Cytotoxic T cell (primary cell): ENCODE measurements around the genes CGAS and COL12A1.

DNA sequence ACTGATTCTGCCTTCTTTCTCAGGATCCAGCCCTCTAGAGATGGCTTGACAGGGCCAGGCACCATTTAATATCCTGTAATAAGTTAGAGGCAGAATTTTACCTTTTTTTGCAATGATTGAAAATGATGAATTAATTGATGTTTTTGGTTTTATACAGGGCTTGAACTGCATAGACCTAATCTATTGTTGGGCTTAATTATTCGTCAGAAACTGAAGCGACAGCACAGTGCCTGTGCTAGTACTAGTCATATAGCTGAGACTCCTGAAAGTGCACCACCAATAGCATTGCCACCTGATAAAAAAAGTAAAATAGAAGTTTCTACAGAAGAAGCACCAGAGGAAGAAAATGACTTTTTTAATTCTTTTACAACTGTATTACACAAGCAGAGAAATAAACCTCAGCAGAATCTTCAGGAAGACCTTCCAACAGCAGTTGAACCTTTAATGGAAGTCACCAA, 75.9 kb downstream of the PHF3 start:
- PRO-cap, 2 experiments: no peak in any of the 2 experiments

DNA sequence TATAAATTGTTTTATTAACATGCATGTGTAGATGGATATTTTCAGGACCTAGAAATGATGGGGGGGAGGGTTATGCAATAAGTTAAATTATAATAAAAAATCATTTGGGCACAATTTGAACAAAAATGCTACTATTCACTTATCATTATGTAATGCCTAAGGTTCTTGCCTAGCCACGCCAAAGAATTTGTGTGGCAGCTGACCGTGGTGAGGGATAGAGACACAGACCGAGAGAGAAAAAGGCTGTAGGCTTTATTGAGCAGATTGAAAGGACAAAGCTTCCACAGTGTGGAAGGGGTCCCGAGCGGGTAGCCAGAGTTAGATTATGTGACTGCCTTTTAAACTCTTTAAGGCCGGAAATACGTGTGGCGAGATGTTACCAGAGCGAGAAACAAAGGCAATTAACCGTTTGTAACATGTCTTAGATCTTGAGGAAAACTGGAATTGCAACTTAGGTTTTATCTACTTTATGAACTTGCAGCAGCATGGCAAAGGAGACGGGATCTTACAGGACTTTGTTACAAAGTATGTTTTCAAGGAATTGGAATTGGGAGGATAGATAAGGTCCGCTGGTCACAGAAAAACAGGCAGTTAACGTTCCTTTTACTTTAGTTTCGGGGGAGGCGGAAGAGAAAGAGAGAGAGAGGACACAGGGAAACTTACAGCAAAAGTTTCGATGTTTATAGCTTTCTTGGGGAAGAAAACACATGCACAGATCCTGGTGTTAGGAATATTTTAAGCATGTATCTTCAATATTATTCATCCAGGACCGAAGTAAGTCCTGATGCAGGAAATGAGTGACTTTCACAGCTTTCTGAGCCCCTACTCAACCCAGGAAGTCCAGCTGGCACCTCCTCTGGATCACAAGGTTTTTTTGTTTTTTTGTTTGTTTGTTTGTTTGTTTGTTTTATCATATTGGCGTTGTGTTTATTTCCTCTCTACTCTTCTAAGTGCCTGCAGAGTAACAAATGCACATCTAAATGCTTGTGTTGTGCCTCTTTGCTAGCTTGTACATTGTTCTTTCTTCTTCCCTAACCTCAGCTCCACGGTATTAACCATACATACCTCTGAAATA, 594.7 kb upstream of the ADGRB3 start:
- PRO-cap, 2 experiments: no peak in any of the 2 experiments

DNA sequence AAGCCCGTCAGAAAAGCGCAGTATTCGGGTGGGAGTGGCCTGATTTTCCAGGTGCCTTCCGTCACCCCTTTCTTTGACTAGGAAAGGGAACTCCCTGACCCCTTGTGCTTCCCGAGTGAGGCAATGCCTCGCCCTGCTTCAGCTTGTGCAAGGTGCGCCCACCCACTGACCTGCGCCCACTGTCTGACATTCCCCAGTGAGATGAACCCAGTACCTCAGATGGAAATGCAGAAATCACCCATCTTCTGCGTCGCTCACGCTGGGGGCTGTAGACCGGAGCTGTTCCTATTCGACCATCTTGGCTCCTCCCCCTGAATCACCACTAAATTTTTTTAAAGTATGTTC, 351.6 kb downstream of the LMBRD1 start:
- PRO-cap, 2 experiments: peak in 1 of 2 experiments; most common minus-strand start position 292 of the sequence (in 1)

- PRO-cap, 2 experiments: no peak in any of the 2 experiments
These were observed 27.7 kb downstream of the LMBRD1 start for GRCh38 chr6:69769126-69769545.

GRCh38 chr6:69813431-69814075, 16.7 kb upstream of the LMBRD1 start:
- PRO-cap, 2 experiments: no peak in any of the 2 experiments

- PRO-cap, 2 experiments: no peak in any of the 2 experiments
These were observed 29.2 kb upstream of the LMBRD1 start for GRCh38 chr6:69825904-69826419.

DNA sequence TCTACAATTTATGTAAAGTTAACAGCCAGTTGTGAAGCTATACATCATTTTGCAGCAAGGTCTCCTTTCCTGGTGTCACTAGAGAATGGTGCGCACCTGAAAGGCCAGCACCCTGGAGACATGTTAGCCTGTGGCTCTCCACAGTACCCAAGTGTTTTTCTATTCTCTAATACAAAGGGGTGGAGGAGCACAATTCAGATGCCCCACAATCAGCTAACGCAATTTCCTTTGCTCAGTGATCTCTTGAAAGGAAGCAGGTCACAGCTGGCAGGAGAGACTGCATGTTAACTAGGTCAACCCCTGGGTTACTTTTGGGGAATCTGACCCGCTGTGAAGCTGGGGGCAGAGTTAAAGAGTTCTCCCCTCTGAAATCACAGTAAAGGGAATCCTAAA, 92.5 kb downstream of the B3GAT2 start:
- PRO-cap, 2 experiments: no peak in any of the 2 experiments

DNA sequence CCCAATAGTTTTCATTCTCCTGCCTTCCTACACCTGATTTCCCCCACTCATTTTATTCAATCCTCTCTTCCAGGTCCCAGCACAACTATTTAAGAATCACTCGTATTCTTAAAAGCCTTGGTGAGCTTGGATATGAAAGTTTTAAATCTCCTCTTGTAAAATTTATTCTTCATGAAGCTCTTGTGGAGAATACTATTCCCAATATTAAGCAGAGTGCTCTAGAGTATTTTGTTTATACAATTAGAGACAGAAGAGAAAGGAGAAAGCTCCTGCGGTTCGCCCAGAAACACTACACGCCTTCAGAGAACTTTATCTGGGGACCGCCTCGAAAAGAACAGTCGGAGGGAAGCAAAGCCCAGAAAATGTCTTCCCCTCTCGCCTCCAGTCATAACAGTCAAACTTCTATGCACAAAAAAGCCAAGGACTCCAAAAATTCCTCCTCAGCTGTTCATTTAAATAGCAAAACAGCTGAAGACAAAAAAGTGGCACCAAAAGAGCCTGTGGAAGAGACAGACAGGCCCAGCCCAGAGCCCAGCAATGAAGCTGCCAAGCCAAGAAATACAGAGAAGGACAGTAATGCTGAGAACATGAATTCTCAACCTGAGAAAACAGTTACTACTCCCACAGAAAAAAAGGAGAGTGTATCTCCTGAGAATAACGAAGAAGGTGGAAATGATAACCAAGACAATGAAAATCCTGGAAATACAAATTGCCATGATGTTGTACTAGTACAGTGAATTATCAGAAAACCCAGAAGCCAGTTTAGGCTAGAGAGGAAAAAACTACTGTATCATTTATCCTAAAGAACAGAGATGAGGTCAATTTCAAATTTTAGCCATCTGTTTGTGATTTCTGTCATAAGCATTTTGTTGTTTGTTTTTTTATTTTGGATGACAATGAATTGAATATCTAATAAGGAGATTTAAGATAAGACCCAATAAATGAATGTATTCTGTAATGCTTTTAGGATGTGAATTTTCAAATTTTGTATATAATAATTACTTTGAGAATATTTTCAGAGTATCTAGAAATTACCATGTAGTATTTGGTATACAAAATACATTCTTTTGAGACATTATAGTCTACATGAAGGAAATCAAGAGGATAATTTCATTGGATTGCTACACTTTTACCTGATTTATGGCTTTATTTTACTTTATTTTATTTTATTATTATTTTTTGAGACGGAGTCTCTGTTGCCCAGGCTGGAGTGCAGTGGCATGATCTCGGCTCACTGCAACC, 13.1 kb downstream of the OGFRL1 start:
- PRO-cap, 2 experiments: no peak in any of the 2 experiments

DNA sequence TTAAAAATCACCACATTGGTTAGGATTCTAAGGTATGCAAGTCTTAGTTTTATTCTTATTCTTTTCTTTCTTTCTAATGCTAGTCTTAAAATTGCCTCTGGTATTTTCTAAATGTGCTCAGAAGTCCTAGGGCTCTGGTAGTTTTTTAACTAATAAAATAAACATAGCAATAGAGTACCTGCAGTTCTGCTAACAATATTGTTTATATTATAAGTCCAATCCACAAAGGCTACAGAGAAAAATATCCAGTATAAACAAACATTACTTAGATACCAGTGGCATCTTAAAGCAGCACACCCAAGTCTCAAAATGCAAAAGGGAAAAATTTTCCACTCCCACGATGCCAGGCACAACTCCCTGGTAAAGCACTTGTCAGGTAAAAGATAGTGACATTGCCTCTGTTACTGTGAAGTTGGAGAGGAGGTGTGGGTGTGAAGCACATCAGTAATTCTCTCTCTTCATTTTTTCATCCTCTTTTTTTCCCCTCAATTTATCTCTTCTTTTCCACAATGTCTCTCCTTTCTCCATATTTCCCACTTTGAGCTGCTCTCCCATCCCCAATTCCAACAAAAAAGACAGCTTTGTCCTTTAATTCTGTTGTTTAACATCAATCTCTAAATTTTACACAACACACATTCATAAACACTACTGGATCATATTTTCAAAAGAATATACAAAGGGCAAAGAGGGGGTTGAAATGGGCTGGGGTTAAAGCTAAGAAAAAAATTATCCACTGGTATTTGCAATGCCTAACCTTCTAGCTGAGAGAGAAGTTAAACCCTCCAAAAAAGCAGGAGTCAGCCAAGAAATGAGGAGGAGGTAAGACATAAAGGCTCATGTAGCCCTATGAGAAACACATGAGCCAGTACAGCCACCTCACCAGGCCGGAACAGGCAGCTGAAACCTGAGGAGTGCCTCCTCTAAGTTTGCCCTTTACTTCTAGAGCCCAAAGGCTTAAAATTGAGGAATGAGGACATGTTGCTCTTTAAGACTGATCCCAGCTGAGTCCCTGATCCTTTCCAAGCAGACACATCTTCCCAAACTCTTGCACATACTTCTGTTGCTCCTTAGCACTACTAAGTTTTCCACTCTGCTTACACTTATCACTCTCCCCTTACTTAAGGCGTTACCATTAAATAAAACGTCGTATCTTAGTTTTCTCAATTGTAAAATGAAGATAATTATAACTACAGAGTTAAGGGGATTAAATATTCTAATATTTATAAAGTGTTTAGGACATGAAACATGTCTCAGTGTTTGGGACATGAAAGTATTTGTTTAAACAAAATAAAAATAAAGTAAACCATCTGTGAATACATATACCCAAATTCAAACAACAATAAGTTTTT, 123.7 kb downstream of the OGFRL1 start:
- PRO-cap, 2 experiments: no peak in any of the 2 experiments

DNA sequence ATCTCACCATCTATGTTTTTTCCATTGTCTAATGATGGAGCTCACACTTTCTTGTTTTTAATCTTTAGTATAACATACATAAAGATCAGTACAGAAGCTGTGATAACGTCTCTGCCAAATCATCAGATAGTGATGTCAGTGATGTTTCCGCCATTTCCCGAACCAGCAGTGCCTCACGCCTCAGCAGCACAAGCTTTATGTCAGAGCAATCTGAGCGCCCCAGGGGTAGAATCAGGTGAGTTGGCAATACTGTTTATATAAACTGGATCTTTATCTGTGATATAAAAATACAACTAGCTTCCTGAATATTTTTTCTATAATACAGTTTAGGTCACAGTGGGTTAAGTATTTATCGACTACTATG, 308.4 kb upstream of the KCNQ5 start:
- PRO-cap, 2 experiments: no peak in any of the 2 experiments

DNA sequence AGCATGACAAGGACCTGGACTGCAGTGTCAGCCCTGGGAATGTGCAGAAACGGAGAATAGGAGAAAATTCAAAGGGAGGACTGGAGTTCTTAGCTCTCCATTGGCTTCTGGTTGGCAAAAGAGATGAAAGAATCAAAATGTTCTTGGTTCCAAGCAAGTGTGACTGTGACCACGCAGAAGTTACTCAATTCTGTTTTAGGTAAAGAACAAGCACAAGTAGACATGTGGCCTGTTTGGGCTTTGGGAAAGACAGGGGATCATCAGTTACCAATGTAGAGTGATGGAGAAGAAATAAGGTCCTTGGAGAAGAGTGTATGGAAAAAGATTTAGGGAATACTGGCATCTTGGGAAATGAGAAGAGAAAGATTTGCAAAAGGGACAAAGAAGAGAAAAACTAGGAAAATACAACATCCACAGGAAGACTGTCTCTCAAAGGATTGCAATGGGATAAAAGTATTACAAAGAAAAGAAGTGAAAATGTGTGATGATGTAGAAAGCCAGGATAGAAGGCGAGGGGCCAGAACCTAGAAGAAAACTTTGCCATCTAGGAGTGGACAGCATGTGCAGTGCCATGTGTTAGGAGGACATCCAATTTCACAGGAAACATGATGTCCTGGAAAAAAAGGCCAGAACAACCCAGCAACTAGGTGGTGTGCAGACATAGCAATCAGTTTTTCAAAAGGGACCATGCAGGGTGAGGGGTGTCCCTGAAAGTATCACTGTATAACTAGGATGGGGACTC, 17.1 kb downstream of the KCNQ5 start:
- PRO-cap, 2 experiments: no peak in any of the 2 experiments

GRCh38 chr6:72732227-72733319, 110.7 kb downstream of the KCNQ5 start:
- PRO-cap, 2 experiments: no peak in any of the 2 experiments

DNA sequence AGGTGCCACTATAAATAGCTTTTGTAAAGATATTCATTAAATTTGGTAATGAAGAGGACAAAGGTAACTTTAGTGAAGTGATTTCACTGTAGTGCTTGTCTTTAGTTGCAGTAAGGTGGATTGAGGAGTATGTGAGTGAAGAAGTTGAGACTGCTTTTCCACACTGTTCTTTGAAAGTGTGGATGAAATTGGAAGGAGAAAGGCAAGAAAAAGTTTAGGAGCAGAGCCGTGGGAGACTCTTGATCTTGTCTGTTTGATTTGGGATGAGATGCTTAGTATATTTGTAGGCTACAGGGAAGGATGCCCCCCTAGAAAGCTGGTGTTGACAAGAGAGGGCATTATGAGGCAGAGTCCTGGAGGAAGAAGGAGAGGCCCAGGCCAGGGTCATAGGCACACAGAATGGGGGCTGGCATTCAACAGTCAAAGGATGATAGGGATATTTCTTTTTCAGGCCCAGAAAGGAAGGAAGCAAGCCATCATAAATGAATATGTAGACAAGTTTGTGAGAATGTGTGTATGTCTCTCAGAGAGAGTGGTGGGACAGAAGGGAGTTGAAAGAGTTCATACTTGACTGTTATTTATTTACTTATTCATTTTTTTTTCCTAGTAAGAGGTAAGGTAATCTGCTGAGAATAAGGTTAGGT, 157.2 kb downstream of the KCNQ5 start:
- PRO-cap, 2 experiments: no peak in any of the 2 experiments

DNA sequence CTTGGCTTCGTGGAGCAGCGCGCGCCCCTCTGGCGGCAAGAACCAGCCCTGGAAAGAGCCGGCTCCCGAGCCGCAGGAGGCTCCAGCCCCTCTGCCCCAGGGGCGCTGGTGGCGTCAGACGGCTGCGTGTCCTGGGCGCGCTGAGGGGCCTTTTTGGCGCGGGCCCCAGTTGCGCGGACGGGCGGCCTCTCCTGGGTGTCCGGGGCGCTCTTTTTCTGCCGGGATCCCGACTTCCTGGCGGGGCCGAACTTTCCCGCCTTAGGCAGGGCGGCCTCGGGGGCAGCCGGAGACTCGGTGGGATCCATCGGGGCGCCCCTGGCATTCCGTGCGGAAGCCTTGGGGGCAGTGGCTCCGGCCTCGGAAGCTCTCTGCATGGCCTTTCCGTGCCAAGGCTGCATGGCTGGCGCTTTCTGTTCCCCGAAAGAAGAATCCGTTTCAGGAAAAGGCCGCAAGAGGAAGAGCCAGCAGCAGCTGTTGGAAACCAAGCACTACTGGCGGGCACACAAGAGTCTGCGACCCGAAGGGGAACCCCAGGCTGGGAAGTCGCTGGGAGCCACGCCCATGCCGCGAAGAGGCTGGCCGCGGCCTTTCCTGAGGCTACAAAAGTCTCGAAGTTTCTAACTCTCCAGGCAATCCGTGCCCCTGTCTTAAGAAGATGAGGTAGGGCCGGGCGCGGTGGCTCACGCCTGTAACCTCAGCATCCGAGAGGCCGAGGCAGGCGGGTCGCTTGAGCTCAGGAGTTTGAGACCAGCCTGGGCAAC, at the start of gene CGAS:
CGAS (minus strand) TSS at position 514 of the 761 bp plus-strand sequence.
- PRO-cap, 2 experiments: peak in 2 of 2 experiments; most common plus-strand start position 628 of the sequence (in 2); most common minus-strand start position 493 of the sequence (in 2)

GRCh38 chr6:73517703-73518138, 3.1 kb downstream of the EEF1A1 start:
- PRO-cap, 2 experiments: no peak in any of the 2 experiments

- PRO-cap, 2 experiments: peak in 2 of 2 experiments; most common minus-strand start chr6:73518309 (in 2)
These were observed 2.6 kb downstream of the EEF1A1 start for GRCh38 chr6:73518139-73518734.

GRCh38 chr6:73566654-73567766, 46.2 kb upstream of the EEF1A1 start:
- PRO-cap, 2 experiments: no peak in any of the 2 experiments

DNA sequence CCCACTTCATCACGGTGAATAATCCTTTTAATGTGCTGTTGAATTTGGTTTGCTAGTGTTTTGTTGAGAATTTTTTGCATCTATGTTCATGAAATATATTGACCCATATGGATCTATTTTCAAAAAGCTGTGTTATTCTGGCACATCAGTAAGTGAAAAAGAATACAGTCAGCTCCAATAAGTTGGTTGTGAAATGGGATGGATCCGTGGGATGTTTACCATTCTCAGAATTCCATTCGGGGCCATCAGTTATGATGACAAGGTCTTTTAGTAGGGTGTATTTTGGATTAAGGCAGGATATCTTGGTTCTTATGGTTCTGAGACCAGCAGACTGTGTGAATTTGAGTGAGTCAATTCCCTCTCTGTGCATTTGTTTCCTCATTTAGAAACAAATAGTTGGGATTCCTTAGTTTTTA, 287.3 kb downstream of the CD109 start:
- PRO-cap, 2 experiments: no peak in any of the 2 experiments

DNA sequence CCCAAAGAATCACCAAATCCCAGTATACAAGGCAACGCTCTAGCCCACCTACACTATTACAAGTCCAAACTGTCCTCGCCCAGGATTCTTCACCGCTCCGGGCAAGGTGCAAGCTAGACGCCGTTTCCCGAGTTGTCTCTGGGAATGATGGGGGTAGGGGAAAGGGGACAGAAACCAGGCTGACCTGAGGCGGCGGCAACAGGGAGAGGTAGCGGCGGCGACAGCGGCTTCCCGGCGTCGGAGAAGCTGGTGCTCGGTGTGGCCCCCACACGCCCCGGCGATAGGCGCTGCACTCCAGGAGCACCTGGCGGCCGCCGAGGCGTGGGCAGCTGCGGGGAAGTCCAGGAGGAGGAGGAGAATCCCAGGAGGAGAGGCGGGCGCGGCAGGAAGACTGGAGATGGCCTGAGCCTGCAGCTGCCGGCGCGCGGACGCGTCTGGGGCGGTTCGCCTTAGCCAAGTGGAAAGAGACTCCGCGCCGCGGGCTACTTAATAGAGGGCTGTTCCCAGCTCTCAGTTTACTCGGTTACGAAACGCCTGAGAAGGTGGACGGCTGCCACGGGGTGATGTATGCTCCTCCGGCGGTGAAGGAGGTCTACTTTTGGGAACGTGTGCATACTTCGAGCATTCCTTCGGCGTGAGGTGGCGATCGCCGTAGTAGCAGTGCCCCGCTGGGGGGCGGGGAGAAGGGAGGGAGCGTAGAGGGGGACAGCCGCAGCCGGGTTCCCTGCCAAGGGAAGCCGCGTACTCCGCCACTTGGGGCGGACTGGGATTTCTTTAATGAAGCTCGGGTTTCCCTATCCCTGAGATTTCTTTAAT, at the start of gene COL12A1:
COL12A1 (minus strand) TSS at position 461 of the 816 bp plus-strand sequence.
- PRO-cap, 2 experiments: no peak in any of the 2 experiments

DNA sequence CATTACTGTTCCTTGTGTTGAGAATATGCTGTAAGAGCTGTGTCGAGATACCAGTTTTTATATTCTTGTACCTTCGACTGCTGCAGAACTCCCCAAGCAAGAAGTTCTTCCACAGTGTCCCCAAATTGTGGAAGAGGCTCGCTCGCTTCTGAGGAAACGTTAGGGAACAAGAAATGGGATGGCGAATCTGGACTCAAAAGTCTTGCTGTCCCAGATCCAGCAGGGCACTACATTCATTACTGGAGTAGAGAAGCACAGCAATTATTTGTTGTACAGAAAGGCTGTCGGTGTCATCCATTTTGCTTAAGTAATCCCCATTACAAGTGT, 625 bp upstream of the COX7A2 start:
- PRO-cap, 2 experiments: no peak in any of the 2 experiments